K562 (cell line): ENCODE results near the genes INTS15, C1GALT1 and GLCCI1.

DNA sequence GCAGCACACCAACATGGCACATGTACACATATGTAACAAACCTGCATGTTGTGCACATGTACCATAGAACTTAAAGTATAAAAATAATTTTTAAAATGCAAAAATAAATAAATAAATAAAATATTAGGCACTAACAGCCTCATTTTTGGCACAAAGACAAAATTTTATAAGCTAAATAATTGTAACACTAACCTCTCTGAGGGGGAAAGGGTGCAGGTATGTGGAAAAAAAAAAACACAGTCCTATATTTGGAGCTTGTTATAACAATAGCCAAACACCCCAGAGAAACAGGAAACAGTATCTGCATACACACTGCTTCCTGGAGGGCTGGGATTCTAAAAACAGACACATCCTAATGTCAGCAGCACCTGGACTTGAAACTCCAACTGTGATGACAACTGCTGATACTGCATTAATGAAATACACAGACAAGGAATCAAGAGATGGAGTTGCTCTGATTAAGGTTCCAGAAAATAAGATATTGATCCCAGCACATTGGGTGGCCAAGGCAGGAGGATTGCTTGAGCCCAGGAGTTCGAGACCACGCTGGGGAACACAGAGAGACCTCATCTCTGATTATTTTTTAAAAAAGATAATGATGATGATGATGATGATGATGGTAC is 9.4 kb downstream of the DAGLB start:
- RAMPAGE, long total RNA = no peak
- RRBS = no CpG with 5 or more reads among the region's 2 CpGs
PRO-cap:
- standard = no peak
- CoPRO, capped RNA only, 2 experiments = no peak in any of the 2 experiments
- CoPRO, capped and uncapped RNA, 2 experiments = no peak in any of the 2 experiments
- CoPRO, uncapped RNA only, 2 experiments = no peak in any of the 2 experiments
CAGE:
- cytosol, long polyA plus RNA = no peak
- long polyA plus RNA = no peak
- nucleolus, long total RNA = no peak
- nucleus, long polyA plus RNA = no peak

GRCh38 chr7:6589690-6590496 is at the start of gene INTS15:
Gene INTS15 (plus strand): TSS chr7:6590021.
- RAMPAGE, long total RNA = no peak
- RRBS = 1% methylated on average over 44 of the region's 102 CpGs
PRO-cap:
- standard = bidirectional peak, plus-strand start at chr7:6590021, minus-strand start at chr7:6589830; bidirectional peak, plus-strand start at chr7:6590247, minus-strand start at chr7:6590246
- CoPRO, capped RNA only, 2 experiments = peak in 2 of 2 experiments; most common plus-strand start chr7:6590021 (in 2); most common minus-strand start chr7:6590246 (in 2)
- CoPRO, capped and uncapped RNA, 2 experiments = peak in 2 of 2 experiments; most common plus-strand start chr7:6590021 (in 2); most common minus-strand start chr7:6589828 (in 1)
- CoPRO, uncapped RNA only, 2 experiments = peak in 2 of 2 experiments; most common plus-strand start chr7:6589772 (in 1); most common minus-strand start chr7:6590195 (in 1)
CAGE:
- cytosol, long polyA plus RNA = no peak
- long polyA plus RNA = no peak
- nucleolus, long total RNA = no peak
- nucleus, long polyA plus RNA = no peak

- RAMPAGE, long total RNA = no peak
- RRBS = 3% methylated on average over 5 of the region's 43 CpGs
PRO-cap:
- standard = bidirectional peak, plus-strand start at chr7:6729845, minus-strand start at chr7:6729727
- CoPRO, capped RNA only, 2 experiments = peak in 2 of 2 experiments; most common plus-strand start chr7:6729781 (in 2); most common minus-strand start chr7:6729719 (in 2)
- CoPRO, capped and uncapped RNA, 2 experiments = peak in 1 of 2 experiments; most common plus-strand start chr7:6729781 (in 1); most common minus-strand start chr7:6729719 (in 1)
- CoPRO, uncapped RNA only, 2 experiments = peak in 1 of 2 experiments; most common plus-strand start chr7:6729852 (in 1); most common minus-strand start chr7:6729576 (in 1)
CAGE:
- cytosol, long polyA plus RNA = no peak
- long polyA plus RNA = no peak
- nucleolus, long total RNA = no peak
- nucleus, long polyA plus RNA = no peak
Measured at GRCh38 chr7:6729270-6729978, 22.7 kb upstream of the ZNF12 start.

DNA sequence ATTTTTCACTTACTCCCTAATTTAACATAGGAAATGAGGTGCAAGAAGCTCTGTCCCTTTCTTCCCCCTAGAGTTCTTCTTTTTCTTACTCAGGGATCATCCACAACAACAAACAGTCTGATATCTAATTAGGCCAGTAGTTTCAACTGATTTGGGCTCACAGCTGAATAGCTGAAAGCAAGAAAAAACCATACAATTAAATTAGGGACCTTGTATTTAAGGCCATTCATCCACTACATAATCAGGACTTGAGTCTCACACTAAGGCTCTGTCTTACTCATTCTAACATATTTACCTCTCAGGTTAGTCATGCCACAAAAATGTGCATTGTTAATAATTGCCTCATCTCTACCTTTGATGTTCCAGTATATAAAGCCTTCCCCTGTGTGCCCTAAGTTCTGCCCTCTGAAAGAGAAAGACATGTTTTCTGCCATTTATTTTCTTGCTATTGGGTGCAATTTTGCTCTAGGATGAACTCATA is 5.4 kb upstream of the C1GALT1 start:
- RAMPAGE, long total RNA = no peak
PRO-cap:
- standard = no peak
- CoPRO, capped RNA only, 2 experiments = no peak in any of the 2 experiments
- CoPRO, capped and uncapped RNA, 2 experiments = no peak in any of the 2 experiments
- CoPRO, uncapped RNA only, 2 experiments = no peak in any of the 2 experiments
CAGE:
- cytosol, long polyA plus RNA = no peak
- long polyA plus RNA = no peak
- nucleolus, long total RNA = no peak
- nucleus, long polyA plus RNA = no peak

DNA sequence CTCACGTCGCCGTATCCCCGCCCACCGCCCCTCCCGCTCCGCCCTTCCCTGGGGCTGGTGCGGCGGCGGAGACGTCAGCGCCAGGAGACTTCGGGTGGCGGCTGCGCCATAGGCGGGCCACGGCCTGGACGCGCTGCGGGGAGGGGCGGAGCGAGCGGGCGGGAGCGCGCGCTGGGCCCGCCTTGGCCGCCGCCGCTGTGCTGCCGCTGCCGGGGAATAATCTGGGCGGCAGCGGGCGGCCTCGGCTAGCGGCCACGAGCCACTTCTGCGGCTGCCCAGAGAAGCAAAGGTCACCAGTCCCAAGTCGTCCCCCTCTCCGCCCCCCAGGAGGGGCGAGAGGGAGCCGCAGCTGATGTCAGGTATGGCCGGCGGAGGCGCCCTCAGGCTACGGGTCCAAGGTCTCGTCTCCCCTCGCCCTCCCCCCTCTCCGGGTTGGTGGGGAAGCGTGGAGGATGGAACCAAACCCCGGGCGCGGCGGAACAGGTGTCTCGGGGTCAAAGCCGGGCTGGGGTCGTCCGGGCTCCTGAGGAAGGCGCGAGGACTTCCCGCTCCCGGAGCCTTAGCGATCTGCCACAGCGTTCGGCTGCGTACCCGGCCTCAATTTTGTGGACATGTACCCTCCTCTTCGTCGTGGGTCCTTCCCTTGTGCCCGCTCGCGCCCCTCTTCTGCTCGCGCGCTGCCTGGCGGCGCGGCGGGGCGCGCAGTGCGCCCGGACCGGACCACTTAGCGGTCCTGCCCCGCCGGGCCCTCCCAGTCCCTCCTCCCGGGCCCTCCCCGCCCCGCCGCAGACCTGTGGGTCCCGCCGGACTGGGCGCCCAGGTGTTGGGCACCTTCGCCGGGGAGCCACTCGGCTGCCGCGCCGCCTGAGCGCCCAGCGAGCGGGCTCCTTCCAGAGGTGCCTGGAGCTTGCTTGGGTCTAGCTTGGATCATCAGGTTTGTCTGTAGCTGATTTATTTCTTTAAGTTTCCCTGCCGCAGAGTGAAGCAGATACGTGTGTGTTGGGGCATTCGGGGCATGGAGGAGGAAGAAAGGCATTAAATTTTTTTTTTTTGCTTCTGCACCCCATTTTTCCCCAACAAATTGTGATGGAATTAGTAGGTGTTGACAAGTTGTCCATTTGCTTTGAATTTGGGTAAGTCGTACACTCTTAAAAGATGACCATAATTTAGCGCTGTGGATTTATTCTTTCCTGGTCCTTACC is at the start of gene C1GALT1:
TSS of gene C1GALT1 (plus strand) at position 83 of the 1,202 bp plus-strand sequence.
- RAMPAGE, long total RNA = no peak
- RRBS = 3% methylated on average over 13 of the region's 110 CpGs
PRO-cap:
- standard = bidirectional peak, plus-strand start at position 83 of the sequence, minus-strand start outside the sequence; bidirectional peak, plus-strand start at position 362 of the sequence, minus-strand start at position 389 of the sequence; bidirectional peak, plus-strand start at position 788 of the sequence, minus-strand start at position 706 of the sequence; unidirectional peak, minus-strand start at position 919 of the sequence
- CoPRO, capped RNA only, 2 experiments = peak in 2 of 2 experiments; most common plus-strand start position 183 of the sequence (in 2); most common minus-strand start position 706 of the sequence (in 2)
- CoPRO, capped and uncapped RNA, 2 experiments = peak in 2 of 2 experiments; most common plus-strand start position 103 of the sequence (in 1)
- CoPRO, uncapped RNA only, 2 experiments = peak in 1 of 2 experiments; most common plus-strand start position 219 of the sequence (in 1)
CAGE:
- cytosol, long polyA plus RNA = no peak
- long polyA plus RNA = start-site peak on the plus strand centred at position 167 of the sequence, 94 bp wide, 71 and 257 reads in 2 replicates
- nucleolus, long total RNA = no peak
- nucleus, long polyA plus RNA = no peak

DNA sequence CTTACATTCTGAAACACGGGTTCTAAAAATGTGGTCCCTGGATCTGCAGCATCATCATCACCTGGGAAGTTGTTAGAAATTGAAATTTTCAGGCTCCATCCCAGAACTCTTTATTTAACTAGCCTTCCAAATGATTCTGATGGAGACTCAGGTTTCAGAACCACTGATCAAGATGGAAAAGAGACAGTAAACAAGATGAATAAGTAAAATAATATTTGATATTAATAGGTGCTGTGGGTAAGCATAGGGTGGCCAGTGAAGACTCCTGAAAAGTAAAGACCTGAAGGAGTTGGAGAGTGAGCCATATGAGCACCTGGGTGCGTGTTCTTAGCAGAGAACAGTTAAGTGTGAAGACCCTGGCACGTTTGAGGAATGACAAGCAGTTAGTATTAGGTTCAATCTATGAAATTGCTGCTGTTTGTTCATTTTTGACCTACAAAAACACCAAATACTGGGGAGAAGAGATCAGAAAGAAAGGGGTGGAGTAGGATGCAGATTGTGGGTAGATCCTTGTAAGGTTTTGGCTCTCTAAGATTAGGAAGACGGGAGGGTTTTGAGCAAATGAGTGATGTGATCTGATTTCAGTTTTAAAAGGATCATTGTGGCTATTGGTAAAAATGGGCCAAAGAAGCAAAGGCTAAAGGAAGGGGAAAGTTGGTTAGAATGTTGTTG is 4.2 kb downstream of the C1GALT1 start:
- RAMPAGE, long total RNA = no peak
- RRBS = no CpG with 5 or more reads among the region's 4 CpGs
PRO-cap:
- standard = no peak
- CoPRO, capped RNA only, 2 experiments = no peak in any of the 2 experiments
- CoPRO, capped and uncapped RNA, 2 experiments = no peak in any of the 2 experiments
- CoPRO, uncapped RNA only, 2 experiments = no peak in any of the 2 experiments
CAGE:
- cytosol, long polyA plus RNA = no peak
- long polyA plus RNA = no peak
- nucleolus, long total RNA = no peak
- nucleus, long polyA plus RNA = no peak

DNA sequence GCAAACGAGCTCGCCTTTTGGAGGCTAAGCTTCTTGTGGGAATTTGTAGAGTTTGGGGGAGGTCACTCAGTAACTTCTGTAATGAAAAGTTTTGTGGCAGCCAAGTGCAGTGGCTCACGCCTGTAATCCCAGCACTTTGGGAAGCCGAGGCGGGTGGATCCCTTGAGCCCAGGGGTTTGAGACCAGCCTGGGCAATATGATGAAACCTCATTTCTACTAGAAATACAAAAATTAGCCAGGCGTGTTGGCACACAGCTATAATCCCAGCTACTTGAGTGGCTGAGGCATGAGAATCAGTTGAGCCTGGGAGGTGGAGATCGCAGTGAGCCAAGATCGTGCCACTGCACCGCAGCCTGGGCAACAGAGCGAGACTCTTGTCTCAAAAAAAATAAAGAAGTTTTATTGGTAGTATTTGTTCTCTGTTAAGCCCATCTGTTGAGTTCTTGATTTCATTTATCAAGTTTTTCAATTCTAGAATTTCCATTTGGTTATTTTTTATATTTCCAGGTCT is 78.5 kb downstream of the C1GALT1 start:
- RAMPAGE, long total RNA = no peak
- RRBS = no CpG with 5 or more reads among the region's 10 CpGs
PRO-cap:
- standard = unidirectional peak, plus-strand start at position 295 of the sequence
- CoPRO, capped RNA only, 2 experiments = no peak in any of the 2 experiments
- CoPRO, capped and uncapped RNA, 2 experiments = no peak in any of the 2 experiments
- CoPRO, uncapped RNA only, 2 experiments = no peak in any of the 2 experiments
CAGE:
- cytosol, long polyA plus RNA = no peak
- long polyA plus RNA = no peak
- nucleolus, long total RNA = no peak
- nucleus, long polyA plus RNA = no peak

DNA sequence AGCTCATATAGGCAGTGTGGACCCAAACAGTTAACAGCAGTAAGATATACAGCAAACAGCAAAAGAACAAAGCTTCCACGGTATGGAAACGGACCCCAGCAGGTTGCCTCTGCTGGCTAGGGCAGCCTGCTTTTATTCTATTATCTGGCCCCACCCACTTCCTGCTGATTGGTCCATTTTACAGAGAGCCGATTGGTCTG is 58.1 kb downstream of the COL28A1 start:
- RAMPAGE, long total RNA = no peak
- RRBS = no CpG with 5 or more reads among the region's 3 CpGs
PRO-cap:
- standard = no peak
- CoPRO, capped RNA only, 2 experiments = no peak in any of the 2 experiments
- CoPRO, capped and uncapped RNA, 2 experiments = no peak in any of the 2 experiments
- CoPRO, uncapped RNA only, 2 experiments = no peak in any of the 2 experiments
CAGE:
- cytosol, long polyA plus RNA = no peak
- long polyA plus RNA = no peak
- nucleolus, long total RNA = no peak
- nucleus, long polyA plus RNA = no peak

DNA sequence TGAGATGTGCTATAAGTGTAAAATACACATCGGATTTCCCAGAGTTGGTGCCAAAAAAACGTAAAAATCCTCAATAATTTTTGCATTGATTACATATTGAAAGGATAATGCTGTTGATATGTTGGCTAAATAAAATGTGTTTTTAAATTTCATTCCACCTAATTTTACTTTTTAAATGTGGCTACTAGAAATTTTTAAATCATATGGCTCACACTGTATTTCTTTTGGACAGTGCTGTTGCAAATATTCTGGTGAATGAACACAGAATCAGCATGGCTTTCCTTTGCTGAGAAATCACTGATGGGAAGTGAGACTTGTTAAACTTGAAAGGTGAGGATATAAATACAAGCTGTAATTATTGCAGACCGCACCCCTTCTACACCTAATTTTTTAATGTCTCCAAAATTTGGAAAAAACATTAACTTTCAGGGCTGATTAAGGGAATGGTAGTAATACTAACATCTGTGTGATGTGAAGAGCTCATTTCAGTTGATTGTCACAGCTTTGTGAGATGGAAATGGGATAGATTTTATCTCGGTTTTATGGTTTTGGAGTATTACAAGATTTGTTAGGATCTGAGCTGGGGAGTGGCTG is 1.2 kb downstream of the MIOS start:
- RAMPAGE, long total RNA = no peak
- RRBS = no CpG with 5 or more reads among the region's 4 CpGs
PRO-cap:
- standard = no peak
- CoPRO, capped RNA only, 2 experiments = no peak in any of the 2 experiments
- CoPRO, capped and uncapped RNA, 2 experiments = no peak in any of the 2 experiments
- CoPRO, uncapped RNA only, 2 experiments = no peak in any of the 2 experiments
CAGE:
- cytosol, long polyA plus RNA = no peak
- long polyA plus RNA = no peak
- nucleolus, long total RNA = no peak
- nucleus, long polyA plus RNA = no peak

DNA sequence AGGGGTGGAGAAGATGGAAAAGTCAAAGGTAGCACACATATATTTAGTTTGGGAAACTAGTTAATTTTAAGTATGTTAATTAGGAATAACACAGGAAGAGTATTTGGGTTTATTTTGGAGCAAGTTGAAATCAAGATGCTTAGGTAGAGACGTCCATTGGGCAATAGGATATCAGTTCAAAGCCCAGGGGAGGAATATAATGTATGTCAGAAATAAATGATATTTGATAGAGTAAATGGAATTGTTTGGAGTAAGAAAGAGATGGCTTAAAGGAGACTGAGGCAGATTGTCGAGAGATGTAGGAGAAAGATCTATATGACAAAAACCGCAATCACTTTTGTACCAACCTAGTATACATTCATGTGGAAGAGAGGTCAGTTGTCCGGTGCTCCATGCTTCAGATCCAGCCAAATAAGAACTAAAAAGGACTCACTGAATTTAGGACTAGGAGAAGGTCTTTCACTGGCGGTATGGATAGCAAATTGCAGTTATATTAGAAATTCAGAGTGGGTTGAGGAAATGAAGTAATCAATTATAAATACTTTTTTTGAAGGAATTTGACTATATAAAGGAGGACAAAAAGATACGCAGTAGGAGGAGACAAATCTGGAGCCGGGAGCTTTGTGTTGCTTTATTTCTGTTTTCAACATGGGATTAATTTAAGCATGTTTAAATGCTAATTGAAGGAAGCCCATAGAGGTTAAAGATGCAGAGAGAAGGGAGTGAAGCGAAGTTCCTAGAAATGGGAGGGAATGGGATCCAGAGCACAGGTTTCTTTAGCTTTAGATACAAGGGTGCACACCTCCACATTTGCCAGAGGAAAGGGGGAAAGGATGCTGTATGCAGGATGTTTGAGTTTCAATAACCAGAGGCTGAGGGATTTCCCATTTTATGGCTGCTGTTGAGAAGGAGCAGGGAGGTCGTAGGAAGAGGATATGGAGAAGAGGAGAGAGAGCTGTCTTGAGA is 10.5 kb downstream of the MIOS start:
- RAMPAGE, long total RNA = no peak
- RRBS = no CpG with 5 or more reads among the region's 9 CpGs
PRO-cap:
- standard = no peak
- CoPRO, capped RNA only, 2 experiments = no peak in any of the 2 experiments
- CoPRO, capped and uncapped RNA, 2 experiments = no peak in any of the 2 experiments
- CoPRO, uncapped RNA only, 2 experiments = no peak in any of the 2 experiments
CAGE:
- cytosol, long polyA plus RNA = no peak
- long polyA plus RNA = no peak
- nucleolus, long total RNA = no peak
- nucleus, long polyA plus RNA = no peak

- RAMPAGE, long total RNA = no peak
- RRBS = no CpG with 5 or more reads among the region's 10 CpGs
PRO-cap:
- standard = no peak
- CoPRO, capped RNA only, 2 experiments = no peak in any of the 2 experiments
- CoPRO, capped and uncapped RNA, 2 experiments = no peak in any of the 2 experiments
- CoPRO, uncapped RNA only, 2 experiments = no peak in any of the 2 experiments
CAGE:
- cytosol, long polyA plus RNA = no peak
- long polyA plus RNA = no peak
- nucleolus, long total RNA = no peak
- nucleus, long polyA plus RNA = no peak
Measured at GRCh38 chr7:7832218-7833356, 114.2 kb upstream of the RPA3 start.

- RAMPAGE, long total RNA = no peak
- RRBS = no CpG with 5 or more reads among the region's 43 CpGs
PRO-cap:
- standard = bidirectional peak, plus-strand start at chr7:7968796, minus-strand start at chr7:7968541
- CoPRO, capped RNA only, 2 experiments = peak in 2 of 2 experiments; most common plus-strand start chr7:7968796 (in 2); most common minus-strand start chr7:7968564 (in 2)
- CoPRO, capped and uncapped RNA, 2 experiments = peak in 2 of 2 experiments; most common plus-strand start chr7:7968796 (in 2); most common minus-strand start chr7:7968564 (in 2)
- CoPRO, uncapped RNA only, 2 experiments = peak in 1 of 2 experiments; most common plus-strand start chr7:7968796 (in 1); most common minus-strand start chr7:7968498 (in 1)
CAGE:
- cytosol, long polyA plus RNA = no peak
- long polyA plus RNA = no peak
- nucleolus, long total RNA = no peak
- nucleus, long polyA plus RNA = no peak
Measured at GRCh38 chr7:7968033-7968892, at the start of gene GLCCI1. Gene GLCCI1 (plus strand): TSS chr7:7968796.

GRCh38 chr7:8261256-8261733 is 672 bp downstream of the ICA1 start:
- RAMPAGE, long total RNA = no peak
- RRBS = 4% methylated on average over 13 of the region's 24 CpGs
PRO-cap:
- standard = bidirectional peak, plus-strand start at chr7:8261423, minus-strand start at chr7:8261396
- CoPRO, capped RNA only, 2 experiments = peak in 2 of 2 experiments; most common plus-strand start chr7:8261470 (in 2); most common minus-strand start chr7:8261396 (in 2)
- CoPRO, capped and uncapped RNA, 2 experiments = peak in 2 of 2 experiments; most common plus-strand start chr7:8261470 (in 2); most common minus-strand start chr7:8261396 (in 2)
- CoPRO, uncapped RNA only, 2 experiments = no peak in any of the 2 experiments
CAGE:
- cytosol, long polyA plus RNA = no peak
- long polyA plus RNA = no peak
- nucleolus, long total RNA = no peak
- nucleus, long polyA plus RNA = no peak

GRCh38 chr7:8262438-8262759 is 432 bp upstream of the ICA1 start:
- RAMPAGE, long total RNA = no peak
- RRBS = 2% methylated on average over 7 of the region's 16 CpGs
PRO-cap:
- standard = bidirectional peak, plus-strand start at chr7:8262609, minus-strand start at chr7:8262555
- CoPRO, capped RNA only, 2 experiments = no peak in any of the 2 experiments
- CoPRO, capped and uncapped RNA, 2 experiments = no peak in any of the 2 experiments
- CoPRO, uncapped RNA only, 2 experiments = no peak in any of the 2 experiments
CAGE:
- cytosol, long polyA plus RNA = start-site peak on the minus strand at chr7:8262492-8262618, 18 and 12 reads in 2 replicates
- long polyA plus RNA = no peak
- nucleolus, long total RNA = no peak
- nucleus, long polyA plus RNA = no peak

- RAMPAGE, long total RNA = no peak
PRO-cap:
- standard = no peak
- CoPRO, capped RNA only, 2 experiments = no peak in any of the 2 experiments
- CoPRO, capped and uncapped RNA, 2 experiments = no peak in any of the 2 experiments
- CoPRO, uncapped RNA only, 2 experiments = no peak in any of the 2 experiments
CAGE:
- cytosol, long polyA plus RNA = no peak
- long polyA plus RNA = no peak
- nucleolus, long total RNA = no peak
- nucleus, long polyA plus RNA = no peak
Measured at GRCh38 chr7:9995764-9995985, 944.3 kb downstream of the NDUFA4 start.

- RAMPAGE, long total RNA = no peak
- RRBS = no CpG with 5 or more reads among the region's 5 CpGs
PRO-cap:
- standard = no peak
- CoPRO, capped RNA only, 2 experiments = no peak in any of the 2 experiments
- CoPRO, capped and uncapped RNA, 2 experiments = no peak in any of the 2 experiments
- CoPRO, uncapped RNA only, 2 experiments = no peak in any of the 2 experiments
CAGE:
- cytosol, long polyA plus RNA = no peak
- long polyA plus RNA = no peak
- nucleolus, long total RNA = no peak
- nucleus, long polyA plus RNA = no peak
Measured at GRCh38 chr7:11152325-11152959, 178.8 kb downstream of the PHF14 start.

GRCh38 chr7:11195322-11195840 is 221.7 kb downstream of the PHF14 start:
- RAMPAGE, long total RNA = no peak
- RRBS = no CpG with 5 or more reads among the region's 4 CpGs
PRO-cap:
- standard = no peak
- CoPRO, capped RNA only, 2 experiments = no peak in any of the 2 experiments
- CoPRO, capped and uncapped RNA, 2 experiments = no peak in any of the 2 experiments
- CoPRO, uncapped RNA only, 2 experiments = no peak in any of the 2 experiments
CAGE:
- cytosol, long polyA plus RNA = no peak
- long polyA plus RNA = no peak
- nucleolus, long total RNA = no peak
- nucleus, long polyA plus RNA = no peak

DNA sequence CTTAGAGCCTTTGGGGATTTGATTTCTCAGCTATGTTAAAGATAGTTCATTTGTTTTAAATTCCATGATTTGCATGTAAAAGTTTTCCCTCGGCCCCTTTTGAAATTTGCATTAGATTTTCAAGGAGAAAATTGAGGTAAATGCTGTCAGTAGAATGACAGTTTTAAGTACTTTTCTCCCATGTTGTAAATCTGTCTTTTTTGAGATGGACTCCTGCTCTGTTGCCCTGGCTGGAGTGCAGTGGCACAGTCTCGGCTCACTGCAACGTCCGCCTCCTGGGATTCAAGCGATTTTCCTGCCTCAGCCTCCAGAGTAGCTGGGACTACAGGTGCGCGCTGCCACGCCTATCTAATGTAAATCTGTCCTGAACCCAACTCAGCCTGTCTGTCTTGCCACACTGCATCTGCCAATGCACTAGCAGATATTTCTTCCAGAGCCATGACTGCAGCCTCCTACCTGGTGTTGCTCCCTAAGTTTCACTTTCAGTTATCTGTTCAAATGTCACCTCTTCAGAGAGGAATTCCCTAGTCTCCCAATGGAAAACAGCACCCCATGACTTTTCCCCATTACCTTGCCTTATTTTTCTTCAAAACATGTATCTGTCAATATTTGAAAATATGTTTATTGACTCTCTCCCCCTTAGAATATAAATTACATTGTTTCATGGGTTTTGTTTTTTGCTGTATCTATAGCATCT is 264.1 kb downstream of the PHF14 start:
- RAMPAGE, long total RNA = no peak
- RRBS = no CpG with 5 or more reads among the region's 8 CpGs
PRO-cap:
- standard = no peak
- CoPRO, capped RNA only, 2 experiments = no peak in any of the 2 experiments
- CoPRO, capped and uncapped RNA, 2 experiments = no peak in any of the 2 experiments
- CoPRO, uncapped RNA only, 2 experiments = no peak in any of the 2 experiments
CAGE:
- cytosol, long polyA plus RNA = no peak
- long polyA plus RNA = no peak
- nucleolus, long total RNA = no peak
- nucleus, long polyA plus RNA = no peak